SK-N-MC (cell line): Measurements from ENCODE around the genes CES4A and HSF4.

DNA sequence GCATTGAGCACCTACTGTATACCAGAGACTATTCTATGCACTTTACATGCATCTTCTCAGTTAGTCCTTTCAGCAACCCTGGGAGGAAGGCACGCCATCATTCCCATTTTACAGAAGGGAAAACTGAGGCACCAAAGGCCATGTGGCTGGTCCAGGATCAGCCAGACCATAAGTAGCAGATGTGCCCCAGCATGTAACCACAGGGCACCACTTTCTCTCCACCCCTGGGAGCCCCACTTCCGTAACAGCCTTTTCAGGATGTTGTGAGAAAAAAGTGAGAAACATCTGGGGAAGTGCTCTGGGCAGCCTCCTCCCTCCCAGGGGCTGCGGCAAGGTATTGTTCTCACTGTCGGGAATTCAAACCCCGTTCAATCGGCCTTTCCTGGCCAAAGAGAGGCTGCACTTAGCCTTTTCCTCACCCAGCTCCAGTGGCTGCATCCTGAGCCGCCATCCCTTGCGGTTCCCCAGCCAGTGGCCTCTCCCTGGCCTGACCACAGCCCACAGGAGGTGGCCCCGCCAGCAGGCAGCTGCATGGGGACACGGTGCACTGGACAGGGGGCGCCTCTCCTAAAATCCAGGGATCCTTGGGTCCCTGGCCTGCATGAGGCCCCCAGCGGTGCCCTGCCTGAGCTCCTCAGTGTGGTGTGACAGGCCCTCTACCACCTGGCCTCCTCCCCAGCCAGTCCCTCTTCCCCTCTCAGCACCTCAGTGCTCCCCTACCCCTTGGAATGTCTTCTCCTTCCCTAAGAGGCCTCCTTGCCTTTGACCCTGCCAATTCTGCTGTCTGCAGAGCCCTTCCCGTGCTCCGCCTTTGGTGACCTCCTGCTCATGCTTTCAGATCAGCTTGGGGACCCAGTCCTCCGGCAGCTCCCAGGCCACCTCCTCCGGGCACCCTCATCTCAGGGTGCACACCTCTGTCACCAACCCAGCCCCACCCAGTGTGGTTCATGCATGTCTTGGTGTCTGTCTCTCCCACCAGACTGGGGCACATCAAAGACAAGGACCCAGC lies 5.6 kb upstream of the CDH5 start:
- RRBS: no CpG with 5 or more reads among the region's 16 CpGs

GRCh38 chr16:66368144-66368737 lies 1.8 kb downstream of the CDH5 start:
- RRBS: no CpG with 5 or more reads among the region's 4 CpGs

DNA sequence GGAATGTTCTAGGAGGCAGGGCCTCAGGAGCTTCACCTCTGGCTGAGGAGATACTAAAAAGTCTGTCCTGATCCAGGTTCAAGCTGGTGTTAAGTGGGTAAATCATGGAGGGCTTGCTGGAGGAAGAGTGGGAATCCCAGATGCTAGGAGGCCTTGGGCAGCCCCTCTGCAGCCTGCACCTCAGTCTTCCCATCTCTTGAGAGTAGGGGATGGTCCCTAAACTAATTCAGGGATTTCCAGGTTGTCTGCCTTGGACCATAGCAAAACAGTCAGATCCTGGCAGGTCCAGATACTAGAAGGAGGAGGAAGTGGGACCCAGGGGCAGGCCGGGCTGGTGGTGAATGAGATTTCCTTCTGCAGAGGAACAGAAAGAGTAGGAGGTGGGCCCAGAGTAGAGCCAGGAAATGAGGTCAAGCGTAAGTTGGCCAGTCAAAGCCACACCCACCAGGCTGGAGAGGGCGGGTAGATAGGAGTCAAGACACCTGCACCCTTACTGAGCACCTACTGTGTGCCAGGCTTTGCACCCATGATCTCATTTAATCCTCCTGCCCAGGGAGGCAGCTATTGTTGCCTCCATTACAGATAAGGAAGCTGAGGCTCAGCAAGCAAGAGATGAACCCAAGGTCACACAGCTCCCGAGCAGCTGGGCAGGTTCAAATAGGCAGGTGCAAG lies 2.5 kb downstream of the CDH5 start:
- RRBS: no CpG with 5 or more reads among the region's 4 CpGs

DNA sequence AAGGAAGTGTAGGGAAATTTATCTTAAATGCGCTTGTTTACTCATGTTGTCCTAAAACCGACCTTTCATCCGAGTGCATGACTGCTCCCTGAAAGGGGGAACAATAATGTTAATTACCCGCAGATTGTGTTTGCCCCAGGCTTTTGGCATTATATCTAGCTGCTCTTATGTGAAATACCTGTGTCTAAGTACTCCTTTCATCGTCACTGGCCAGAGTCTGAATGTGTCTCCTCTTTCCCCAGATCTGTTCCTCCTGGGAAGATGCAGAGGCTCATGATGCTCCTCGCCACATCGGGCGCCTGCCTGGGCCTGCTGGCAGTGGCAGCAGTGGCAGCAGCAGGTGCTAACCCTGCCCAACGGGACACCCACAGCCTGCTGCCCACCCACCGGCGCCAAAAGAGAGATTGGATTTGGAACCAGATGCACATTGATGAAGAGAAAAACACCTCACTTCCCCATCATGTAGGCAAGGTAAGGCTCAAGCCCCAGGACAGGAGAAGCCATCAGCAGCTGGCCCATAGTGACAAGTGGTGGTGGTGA lies 12.7 kb downstream of the CDH5 start:
- RRBS: no CpG with 5 or more reads among the region's 11 CpGs

DNA sequence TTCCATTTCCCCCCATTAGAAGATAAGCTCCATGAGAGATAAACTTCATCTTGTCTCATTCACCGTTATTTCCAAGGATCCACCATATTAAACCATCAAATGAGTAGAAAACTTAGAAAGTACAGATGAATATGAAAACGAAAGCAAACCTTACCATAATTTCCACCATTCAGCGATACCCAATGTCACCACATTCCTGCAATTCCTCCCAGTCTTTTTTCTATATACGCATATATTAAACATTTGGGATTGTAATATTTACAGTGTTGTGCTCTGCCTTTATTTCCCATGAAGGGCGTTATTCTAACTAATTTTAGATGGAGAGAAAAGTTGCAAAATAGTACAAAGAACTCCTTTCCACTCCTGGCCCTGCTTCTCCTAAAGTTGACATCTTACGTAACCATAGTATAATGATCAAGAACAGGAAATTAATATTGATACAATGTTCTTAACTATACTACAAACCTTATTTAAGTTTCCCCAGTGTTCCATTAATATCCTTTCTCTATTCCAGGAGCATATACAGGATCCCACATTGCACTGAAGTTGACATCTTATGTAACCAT lies 46.4 kb downstream of the TK2 start:
- RRBS: no CpG with 5 or more reads among the region's 6 CpGs

DNA sequence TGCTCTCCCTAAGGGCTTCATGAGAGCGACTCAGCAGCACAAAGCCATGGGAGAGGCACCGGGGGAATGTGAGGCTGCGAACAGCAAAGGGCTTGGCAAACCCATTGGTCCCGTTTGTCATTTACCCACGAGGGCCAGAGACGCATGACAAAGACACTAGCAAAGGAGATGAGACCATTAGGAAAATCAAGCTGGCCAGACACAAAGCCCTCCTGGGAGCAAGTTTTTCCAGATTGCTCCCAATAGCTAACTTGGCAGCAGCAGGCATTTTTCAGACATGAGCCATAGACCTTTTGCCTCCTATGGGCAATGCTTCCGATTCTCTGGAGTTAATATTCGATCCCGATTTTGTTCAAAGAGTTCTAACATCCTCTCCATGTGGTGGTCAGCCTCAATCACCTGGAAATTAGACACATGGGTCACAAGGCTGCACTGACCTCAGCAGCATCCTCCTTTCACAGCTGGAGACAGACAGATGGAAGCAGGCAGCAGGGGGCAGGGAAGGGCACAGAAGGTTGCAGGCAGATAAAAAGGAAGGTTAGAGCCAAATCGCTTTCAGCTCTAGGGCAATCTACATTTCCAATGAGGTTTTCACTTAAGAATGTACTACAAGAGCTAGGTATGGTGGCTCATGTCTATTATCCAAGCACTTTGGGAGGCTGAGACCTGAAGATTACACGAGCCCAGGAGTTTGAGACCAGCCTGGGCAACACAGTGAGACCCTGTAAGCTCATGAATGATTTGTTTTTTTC lies 38.1 kb downstream of the TK2 start:
- RRBS: no CpG with 5 or more reads among the region's 11 CpGs

DNA sequence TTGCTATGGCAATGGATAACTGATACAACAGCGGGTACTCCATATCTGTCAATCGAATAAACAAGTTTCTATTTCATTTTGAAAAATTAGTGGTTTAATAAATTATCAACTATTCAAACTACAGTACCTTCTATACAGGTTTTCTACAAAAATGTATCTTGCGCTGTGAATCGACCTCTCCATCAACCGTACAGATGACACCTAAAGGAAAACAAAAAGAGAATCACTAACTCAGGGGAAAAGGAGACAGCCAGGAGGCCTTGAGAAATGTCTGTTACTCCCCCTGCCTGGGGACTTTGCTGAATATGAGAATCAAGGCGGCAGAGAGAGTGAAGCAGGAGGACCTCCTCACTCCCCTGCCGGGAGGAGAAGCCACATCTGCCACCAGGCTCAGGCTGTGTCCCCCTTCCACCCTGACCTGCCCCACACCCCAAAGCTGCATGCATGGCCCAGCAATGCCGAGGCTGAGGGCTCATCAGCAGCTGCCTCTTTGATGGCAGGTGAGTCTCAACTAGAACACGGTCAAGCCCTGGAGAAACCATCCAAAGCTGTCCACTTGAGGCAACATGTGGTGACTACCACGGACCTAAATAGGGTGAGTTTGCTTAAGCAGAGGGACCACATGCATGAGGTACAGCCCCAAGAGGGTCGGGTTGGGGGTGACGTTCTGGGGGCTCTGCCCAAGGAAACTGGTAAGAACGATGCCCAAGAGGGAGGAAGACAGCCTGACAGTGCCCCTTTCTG lies 20.9 kb downstream of the TK2 start:
- RRBS: no CpG with 5 or more reads among the region's 13 CpGs

DNA sequence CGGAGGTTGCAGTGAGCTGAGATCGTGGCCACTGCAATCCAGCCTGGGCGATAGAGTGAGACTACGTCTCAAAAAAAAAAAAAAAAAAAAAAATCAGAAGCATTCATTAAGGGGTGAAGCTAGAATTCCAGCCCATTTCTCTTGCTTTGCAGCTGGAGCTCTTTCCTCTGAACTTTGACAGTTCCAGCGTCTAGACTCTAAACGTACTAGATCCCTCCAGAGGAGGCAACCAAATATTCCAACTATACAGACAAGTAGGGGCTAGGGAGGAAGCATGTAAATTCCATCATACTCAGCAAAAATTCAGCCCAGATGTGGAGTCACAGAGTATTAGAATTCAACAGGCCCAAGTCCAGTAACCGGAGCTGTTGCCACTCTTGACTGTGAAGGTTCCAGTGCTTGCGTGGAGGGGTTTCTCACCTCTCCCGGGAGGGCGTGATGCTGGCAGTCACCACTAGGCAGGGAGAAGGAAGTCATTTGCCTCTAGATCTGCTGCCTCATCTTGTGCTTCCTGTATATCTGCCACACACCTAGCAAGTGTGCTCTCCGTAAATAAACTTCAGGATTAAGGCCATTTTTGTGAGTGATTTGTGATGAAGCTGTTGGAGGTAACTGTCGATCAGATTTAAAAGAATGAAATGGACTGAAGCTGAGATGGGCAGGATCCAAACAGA lies 1.1 kb upstream of the CKLF start:
- RRBS: 83% methylated on average over 3 of the region's 12 CpGs

DNA sequence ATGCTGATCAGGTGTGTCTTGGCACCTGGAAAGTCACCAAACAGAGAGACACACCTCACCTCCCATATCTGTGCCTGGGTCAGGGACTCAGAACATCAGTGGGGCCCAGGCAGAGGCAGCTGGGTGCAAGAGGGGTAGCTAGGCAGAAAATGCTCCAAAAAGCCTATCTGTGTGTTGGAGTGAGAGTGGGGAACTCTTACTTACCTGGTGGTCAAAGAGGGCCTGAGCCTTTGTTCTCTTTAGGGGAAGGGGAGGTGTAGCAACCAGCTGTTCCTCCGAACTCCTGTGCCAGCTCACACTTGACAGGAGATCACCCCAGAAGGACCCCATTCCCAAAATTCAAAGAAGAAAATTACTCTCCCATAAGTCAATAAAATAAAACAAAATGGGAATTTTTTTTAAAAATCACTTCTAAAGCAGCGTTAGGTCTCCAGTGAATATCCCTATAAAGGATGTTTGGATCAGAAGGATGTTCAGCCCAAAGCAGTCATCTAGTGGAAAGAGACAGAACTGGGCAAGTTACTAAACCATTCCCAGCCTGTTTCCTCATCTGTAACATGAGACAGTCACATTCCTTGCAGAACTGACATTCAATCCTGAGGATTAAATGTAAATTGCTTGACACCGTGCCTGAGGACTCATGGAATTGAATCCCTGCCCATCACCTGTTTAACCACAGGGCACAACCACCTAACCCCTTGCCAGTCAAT lies 1.1 kb downstream of the CMTM2 start:
- RRBS: no CpG with 5 or more reads among the region's 3 CpGs

- RRBS: no CpG with 5 or more reads among the region's 3 CpGs
These were observed 10.8 kb downstream of the DYNC1LI2 start for GRCh38 chr16:66740507-66741114.

- RRBS: no CpG with 5 or more reads among the region's 3 CpGs
These were observed 8.6 kb upstream of the PDP2 start for GRCh38 chr16:66871644-66872206.

GRCh38 chr16:66926112-66926804 lies 923 bp upstream of the RRAD start:
- RRBS: no CpG with 5 or more reads among the region's 3 CpGs

DNA sequence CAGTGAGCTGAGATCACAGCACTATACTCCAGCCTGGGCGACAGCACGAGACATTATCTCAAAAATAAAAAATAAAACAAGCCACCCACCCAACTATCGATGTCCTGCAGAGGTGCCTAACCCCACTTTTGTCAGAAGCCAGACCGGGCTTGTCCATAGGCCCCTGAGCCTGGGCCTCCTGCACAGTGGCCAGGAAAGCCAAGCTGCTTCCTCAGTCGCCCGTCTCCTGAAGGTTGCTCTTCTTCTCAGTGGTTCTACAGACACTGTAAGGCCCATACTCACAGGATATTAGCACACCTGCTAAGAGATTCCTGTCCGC lies 11.2 kb downstream of the CES2 start:
- RRBS: no CpG with 5 or more reads among the region's 7 CpGs

- RRBS: no CpG with 5 or more reads among the region's 13 CpGs
These were observed at the start of gene CES4A for GRCh38 chr16:66988077-66988824. CES4A (plus strand) TSS chr16:66988589.

DNA sequence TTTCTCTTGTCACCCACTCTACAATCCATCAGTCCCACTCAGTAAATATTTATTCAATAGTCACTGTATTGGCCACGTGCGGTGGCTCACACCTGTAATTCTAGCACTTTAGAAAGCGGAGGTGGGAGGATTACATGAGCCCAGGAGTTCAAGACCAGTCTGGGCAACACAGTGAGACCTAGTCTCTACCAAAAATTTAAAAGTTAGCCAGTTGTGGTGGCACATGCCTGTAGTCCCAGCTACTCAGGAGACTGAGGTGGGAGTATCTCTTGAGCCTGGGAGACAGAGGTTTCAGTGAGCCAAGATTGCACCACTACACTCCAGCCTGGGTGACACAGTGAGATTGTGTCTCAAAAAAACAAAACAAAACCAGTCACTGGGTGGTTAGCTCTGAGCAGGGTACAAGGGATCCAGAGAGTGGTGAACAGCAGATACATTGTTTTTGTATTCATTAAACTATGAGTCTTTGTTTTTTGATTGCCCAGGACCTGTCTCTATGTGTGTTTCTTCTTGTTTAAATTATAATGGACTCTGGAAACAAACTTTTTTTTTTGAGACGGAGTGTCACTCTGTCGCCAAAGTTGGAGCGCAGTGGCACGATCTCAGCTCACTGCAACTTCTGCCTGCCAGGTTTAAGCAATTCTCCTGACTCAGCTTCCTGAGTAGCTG lies 6.9 kb downstream of the PHAF1 start:
- RRBS: no CpG with 5 or more reads among the region's 7 CpGs

GRCh38 chr16:67148890-67150027 lies 1.5 kb downstream of the B3GNT9 start:
- RRBS: 94% methylated on average over 5 of the region's 81 CpGs

DNA sequence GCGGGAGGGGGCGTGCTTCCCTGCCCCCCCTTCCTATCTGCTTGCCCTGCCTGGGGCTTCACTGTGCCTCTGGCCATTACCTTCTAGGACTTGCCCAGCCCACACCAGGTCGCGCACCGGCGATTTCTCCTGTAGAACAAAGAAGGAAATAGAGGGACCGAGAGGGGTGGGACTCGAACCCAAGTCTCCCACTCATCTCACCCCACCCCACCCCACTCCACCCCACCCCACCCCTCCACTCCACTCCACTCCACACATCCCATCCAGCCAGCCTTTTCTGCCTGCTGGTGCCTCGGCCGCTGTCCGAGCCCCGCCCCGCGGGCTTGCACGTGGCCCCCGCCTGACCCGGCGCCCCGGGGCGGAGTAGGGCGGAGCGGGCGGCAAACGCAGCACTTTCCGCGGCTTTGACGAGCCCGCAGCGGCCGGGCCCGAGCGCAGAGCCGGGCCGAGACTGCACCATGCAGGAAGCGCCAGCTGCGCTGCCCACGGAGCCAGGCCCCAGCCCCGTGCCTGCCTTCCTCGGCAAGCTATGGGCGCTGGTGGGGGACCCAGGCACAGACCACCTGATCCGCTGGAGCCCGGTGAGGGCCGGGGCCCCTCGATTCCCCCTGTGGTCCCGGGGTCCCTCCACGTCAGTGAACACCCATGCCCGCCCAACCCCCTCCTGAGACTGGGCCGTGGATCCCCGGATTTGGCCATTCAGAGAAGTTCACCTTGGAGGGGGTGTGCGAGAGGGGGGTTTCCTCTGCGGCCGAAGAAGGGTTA lies at the start of gene HSF4:
Gene HSF4 (plus strand): TSS at position 392 of the 765 bp plus-strand sequence.
- RRBS: 54% methylated on average over 17 of the region's 52 CpGs

DNA sequence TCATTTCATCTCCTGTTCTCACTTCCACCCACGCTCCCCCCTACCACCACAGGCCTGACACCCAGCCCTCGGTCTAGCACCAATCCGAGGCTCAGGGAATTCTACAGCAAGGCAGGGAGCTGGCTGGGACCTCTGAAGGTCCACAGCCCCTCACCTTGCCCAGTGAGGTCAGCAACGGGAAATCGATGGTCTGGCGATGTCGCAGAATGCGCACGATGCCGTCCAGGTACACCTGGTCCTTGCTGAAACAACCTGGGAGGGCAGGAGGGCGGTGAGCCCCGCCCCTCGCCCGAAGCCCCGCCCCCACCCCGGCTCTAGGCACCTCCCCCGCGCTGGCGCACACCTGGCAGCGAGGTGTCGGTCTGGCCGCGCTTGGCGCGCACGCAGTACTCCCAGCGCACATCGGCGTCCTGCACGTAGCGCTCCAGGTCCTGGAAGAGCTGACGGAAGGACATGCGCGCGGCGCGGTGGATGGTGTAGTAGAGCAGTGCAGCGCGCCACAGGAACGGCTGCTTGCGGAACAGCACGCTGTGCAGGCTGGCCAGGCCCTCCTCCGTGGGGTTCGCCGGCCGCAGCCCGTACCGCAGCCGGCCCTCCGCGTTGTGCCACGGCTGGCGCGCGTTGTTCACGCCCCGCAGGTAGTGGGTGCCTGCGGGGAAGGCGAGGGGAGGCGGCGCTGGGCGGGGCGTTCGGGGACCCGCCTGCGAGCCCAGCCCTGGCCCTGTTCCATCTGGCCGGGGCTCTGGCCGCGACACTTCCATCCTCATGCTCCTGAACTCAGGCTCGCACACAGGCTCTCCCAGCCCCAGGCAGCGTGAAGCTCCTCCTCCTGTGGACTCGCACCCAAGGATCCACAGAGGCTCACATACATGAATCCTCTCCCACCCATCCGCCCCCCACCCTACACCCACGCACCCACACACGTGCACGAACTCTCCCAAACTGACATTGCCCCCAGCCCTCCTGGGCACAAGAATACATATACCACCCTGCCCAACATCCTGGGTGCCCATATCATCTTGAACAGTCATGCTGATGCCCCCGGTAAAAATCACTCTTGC lies 5.6 kb downstream of the MATCAP1 start:
- RRBS: no CpG with 5 or more reads among the region's 77 CpGs

DNA sequence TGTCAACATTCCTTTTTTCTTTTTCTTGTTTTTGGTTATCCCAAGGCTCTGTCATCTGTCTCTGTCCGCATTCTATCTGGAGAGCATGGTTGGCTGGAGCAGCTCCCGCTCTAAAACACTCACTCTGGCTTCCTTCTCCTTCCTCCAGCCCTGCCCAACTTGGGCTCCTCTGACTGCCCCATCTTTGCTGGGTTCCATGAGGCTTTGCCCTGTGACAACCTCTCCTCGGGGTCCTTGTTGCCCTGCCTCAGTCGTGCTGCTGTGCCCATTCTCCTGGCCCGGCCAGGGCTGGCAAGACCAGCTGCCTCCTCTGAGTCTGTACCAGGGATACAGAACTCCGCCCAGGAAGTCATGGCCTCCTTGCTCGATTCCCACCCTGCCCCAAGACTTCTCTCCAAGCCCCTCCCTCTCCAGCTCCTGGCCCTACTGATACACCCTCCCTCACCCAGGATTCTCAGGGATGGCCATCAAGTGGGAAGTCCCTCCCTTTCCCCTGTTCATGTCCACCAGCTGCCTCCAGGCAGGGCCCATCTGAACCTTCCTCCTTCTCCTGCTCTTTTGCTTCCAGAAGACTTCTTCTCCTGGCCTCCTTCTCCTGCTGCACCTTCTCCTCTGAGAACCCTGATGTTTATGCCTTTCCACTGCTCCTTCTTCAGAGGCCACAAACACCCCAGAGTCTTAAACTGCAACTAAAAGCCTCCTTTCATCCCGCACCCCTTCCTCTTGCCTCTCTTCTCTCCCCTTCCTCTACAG lies 11.2 kb upstream of the TMEM208 start:
- RRBS: no CpG with 5 or more reads among the region's 8 CpGs

DNA sequence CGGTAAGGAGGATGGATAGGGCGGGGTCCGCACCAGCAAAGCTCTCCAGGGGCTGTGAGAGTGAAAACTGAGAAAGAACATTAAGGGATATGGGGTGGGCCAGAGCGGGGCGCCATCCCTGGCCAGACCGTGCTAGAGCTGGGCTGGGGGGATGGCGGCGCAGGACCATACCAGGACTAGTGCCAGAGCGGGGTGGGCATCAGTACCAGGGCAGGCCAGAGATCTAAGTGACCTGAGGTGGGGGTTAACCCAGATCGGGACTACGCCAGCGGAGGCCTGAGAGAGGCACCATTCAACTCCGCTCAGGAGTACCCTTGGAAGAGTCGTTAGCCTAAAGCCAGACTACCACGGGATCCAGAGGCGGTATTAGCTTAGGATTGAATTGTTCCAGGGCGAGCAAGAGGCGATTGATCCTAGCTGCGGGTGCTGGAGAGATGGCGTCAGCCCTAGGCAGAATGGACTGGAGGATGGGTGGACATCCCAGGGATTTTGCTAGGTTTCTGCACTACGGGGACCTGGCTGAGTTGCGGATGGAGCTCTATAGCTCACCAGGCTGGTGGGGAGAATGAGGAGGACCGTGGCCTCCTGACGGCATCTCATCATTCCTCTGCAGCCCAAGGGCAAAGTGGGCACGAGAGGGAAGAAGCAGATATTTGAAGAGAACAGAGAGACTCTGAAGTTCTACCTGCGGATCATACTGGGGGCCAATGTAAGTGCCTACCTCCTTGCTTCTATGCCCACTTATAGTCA lies 468 bp downstream of the TMEM208 start:
- RRBS: no CpG with 5 or more reads among the region's 26 CpGs